Neural crest cell (in vitro differentiated cells): Measurements from ENCODE around the genes SIGLEC6 and ZNF468.

DNA sequence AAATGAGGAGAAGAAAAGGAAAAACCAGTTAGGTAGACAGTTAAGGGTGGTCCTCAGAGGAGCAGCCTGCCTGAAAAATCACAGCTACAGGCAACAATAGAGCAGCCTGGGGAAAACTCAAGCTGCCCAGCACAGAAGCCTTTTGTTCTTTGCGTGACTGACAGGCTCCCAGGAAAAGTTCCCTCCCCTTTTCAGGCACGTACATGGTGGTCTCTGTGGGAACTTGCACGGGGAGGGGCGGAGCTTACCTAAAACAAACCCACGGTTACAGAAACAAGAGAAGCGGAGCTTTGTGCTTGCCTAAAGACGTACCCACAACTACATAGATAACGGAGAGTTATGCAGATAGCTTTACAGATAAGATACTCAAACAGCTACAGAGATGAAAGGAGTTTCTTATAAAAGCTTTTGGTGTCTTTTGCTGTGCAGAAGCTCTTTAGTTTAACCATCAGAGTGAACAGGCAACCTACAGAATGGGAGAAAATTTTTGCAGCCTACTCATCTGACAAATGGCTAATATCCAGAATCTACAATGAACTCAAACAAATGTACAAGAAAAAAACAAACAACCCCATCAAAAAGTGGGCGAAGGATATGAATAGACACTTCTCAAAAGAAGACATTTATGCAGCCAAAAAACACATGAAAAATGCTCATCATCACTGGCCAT is 11.4 kb downstream of the ETFB start:
- PRO-cap = bidirectional peak, plus-strand start at position 251 of the sequence, minus-strand start at position 98 of the sequence

DNA sequence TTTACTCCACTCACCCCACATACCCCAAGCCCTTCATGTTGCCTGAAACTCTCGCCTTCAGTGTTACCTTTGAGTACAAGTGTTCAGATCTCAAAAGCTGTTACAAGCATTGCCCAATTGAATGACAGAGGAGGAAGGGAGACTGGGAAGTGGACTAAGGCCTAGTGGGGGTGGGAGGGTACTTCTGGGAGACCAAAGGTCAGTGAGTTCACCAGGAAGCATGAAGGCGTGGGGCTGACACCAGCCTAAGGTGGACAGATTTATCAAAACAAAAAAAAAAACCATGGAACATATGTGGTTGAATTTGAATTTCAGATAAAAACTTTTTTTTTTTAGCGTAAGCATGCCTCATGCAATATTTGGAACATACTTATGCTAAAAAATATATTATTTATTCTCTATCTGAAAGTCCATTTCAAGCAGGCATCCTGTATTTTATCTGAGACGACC is 6.2 kb upstream of the SIGLEC12 start:
- PRO-cap = no peak

- PRO-cap = no peak
Measured at GRCh38 chr19:51531365-51532140, at the start of gene SIGLEC6. TSS of gene SIGLEC6 (minus strand) at chr19:51531670.

- PRO-cap = no peak
Measured at GRCh38 chr19:51546421-51547711, 15.4 kb upstream of the SIGLEC6 start.

DNA sequence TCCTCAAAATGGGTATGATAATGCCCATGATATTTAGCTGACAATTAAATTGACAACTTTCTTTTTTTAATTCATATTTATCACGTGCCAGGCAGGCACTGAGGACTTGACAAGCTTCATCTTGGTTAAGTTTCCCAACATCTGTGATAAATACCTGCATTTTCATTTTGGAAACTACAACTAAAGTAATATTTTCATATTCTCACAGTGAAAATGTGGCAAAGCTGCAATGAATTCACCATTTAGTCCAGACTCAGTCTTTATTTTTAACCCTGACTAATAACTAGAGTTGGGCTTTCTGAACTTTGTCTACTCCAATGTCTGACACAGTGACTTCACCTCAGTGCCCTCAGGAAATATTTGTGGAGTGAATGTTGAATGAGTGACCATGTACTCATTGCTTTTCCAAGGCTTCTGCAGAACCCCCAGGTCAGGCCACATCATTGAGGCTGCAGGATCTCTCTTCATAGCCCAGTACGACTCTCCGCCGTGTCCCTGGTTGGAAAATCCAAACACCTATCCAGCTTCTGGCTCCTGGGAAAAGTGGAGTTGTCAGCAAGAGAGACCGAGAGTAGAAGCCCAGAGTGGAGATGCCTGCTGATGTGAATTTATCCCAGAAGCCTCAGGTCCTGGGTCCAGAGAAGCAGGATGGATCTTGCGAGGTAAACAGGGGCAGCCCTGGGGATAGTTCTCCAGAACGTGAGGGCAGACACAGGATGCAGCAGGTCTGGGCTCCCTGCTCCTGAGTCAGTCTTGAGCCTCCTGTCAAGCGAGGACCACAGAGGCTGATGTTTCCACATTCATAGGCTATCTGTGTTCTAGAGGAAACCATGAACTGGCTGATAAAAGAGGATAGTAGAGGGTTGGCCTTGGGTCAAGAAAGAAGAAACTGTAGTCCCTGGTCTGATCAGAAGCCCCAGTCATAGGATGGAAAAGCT is 1.9 kb downstream of the ZNF175 start:
- PRO-cap = no peak

DNA sequence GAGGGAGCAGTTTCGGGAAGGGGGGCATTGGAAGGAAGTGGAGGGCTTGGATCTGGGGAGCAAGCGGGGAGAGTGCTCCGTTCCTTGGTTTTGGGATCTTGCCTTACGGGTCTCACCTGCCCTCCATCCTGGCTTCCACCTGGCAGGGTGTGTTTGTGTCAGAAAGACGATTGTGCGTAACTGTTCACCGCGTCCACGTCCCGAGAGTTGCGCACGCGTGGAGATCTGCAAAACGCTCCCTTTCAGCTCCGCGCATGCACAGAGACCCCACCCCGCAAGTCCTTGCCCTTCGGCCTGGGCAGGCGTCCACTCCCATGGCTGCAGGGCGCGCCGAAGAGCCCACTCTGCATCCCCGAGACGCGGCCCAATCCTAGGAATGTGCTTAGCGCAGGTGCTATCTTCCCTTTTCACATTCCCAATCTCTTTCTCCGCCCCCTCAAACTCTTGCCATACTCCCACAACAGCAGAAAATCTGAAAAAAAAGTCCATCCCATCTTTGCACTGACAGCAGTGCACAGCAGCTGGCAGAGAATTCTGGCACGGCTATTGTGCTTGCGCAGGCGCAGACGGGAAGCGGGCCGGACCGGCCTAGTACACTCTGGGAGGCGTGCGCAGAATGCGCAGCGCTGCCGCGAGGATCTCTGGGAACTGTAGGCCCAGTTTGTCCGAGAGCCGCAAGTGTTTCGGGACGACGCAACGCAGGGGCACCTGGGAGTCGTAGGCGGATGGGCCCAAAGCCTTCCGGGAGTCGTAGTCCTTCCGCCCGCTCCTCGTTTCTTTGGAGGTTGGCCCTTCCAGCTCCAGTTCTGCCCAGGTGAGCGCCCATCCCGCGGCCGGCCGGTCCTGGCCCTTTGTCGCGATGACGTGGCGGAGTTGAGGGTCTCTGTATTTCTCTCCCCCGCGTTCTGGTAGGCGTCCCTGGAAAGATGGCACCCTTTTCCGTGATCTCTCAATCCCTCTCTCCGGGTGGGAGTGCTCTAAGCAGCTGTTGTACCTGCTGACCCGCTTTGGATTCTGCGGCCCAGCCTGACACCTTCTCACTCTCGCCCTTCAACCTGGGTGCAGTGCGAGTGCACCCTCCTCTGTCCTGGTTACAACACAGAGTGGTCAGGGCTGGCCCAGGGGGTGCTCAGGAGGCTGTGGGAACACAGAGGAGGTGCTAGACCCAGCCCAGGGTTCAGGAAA is 23.1 kb downstream of the ZNF175 start:
- PRO-cap = bidirectional peak, plus-strand start at position 803 of the sequence, minus-strand start at position 536 of the sequence

DNA sequence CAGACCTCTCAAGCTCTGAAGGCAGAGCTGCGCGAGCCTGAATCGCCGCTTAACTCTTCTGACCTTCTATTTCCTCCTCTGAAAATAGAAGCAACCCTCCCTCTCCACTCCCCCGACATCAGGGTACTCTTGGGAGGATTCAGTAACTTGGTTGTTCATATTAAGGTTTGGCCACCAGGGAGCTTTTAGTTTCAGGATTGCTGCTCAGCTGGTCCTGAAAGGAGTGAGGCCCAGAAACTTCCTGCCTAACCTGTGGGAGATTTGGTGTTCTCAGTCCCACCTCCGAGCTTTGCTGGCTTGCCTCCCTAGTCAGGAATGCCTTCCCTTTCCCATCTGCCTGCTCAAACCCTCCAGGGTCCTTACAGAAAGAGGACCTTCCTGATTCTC is 27.7 kb downstream of the SIGLEC5 start:
- PRO-cap = no peak

GRCh38 chr19:51645377-51646024 is 1.1 kb downstream of the SIGLEC14 start:
- PRO-cap = no peak

DNA sequence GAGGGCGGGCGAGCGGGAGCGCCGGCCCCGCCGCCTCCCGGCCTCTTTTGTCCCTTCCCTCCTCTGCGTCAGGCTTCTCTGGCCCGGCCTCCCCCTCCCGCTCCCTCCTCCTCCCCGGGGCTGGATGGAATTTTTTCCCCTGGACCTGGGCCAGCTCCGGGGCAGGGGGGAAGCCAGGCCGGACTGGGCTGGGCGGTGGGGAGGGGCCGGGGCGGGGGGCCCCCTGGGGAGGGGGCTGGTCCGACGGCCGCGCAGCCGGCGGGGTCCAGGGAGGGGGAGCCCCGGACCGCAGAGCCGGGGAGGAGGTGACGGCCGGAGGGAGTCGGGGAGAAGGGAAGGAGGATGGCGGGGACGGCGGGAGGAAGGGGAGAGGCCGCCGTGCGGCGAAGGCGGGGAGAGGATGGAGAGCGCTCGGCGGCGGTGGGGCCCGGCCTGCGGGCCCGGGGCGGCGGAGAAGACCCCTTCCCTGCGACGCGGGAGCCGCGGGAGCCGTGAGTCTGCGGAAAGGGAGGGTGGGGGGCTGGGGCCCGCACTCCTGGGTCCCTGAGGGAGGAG is 4.0 kb upstream of the SPACA6 start:
- PRO-cap = bidirectional peak, plus-strand start at position 43 of the sequence, minus-strand start at position 49 of the sequence

- PRO-cap = no peak
Measured at GRCh38 chr19:51690181-51690708, 2.9 kb upstream of the SPACA6 start.

DNA sequence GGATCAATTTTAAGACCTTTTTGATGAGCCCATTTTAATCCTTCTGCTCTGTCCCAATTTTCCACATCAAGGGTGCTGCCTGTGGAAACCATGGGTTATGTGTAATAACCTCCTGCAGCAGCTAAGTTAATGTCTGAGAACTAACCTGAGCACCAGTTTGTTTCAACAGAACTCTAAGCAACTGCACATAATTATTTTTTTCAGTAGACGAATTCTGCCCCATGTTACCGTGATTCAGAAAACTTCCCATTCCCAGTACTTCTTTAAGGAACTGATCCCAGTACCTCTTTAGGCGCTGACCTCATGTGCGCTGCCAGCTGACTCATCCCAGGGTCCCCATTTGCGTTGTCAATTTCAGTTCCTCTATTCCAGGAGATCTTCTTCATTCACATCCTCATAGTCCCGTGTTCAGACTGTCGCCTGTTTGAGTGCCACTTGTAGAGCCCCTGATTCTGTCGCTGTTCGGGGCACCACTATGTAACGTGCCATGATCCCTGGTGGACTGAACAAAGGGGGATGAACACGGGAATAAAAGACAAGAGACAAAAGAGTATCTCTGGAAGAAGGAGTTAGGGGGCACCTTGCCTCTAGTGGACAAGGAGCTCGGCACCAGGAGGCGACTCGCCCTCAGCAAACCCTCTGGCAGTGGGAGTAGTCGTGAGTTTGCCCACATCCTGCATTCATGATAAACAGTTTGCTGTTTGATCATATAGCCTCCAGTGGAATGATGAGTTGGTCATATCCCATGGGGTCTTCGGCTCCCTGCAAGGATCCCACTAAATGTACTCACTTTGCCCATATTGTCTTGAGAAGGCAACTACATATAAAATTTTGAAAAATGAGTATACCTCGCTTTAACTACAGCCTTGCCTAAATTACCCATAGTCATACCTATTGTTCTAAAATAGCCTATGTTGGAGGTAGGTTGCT is 16.5 kb downstream of the FPR3 start:
- PRO-cap = no peak

- PRO-cap = bidirectional peak, plus-strand start at chr19:51903988, minus-strand start at chr19:51903997
Measured at GRCh38 chr19:51903730-51904739, 782 bp downstream of the ZNF649 start.

- PRO-cap = no peak
Measured at GRCh38 chr19:51927622-51927861, 270 bp downstream of the ZNF613 start.

- PRO-cap = unidirectional peak, plus-strand start at chr19:52171207
Measured at GRCh38 chr19:52170286-52171318, 819 bp downstream of the ZNF836 start.

DNA sequence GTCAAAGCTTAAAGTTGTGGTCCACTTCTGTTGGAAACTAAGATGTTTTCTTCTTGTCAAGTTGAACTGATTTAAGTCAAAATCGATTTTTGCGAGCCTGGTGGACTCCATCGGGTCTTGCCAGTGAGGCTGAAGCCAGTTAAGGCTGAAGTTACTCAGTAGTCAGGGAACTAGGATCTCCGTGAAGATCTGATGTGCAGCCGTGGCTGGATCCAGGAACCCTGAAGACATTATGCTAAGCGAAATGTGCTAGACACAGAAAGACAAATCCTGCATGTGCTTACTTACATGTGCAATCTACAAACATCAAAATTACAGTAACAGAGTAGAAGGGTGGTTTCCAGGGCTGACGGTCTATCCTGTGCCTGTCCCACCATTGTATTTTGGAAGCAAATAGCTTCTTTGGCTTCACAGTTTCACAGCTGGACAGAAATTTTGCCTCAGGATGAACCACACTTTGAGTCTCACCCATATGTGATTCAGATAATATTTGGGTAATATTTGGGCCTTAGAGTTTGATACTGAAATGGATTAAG is 514 bp upstream of the ZNF836 start:
- PRO-cap = bidirectional peak, plus-strand start at position 306 of the sequence, minus-strand start at position 234 of the sequence

- PRO-cap = no peak
Measured at GRCh38 chr19:52195575-52196735, 6.1 kb downstream of the PPP2R1A start.

DNA sequence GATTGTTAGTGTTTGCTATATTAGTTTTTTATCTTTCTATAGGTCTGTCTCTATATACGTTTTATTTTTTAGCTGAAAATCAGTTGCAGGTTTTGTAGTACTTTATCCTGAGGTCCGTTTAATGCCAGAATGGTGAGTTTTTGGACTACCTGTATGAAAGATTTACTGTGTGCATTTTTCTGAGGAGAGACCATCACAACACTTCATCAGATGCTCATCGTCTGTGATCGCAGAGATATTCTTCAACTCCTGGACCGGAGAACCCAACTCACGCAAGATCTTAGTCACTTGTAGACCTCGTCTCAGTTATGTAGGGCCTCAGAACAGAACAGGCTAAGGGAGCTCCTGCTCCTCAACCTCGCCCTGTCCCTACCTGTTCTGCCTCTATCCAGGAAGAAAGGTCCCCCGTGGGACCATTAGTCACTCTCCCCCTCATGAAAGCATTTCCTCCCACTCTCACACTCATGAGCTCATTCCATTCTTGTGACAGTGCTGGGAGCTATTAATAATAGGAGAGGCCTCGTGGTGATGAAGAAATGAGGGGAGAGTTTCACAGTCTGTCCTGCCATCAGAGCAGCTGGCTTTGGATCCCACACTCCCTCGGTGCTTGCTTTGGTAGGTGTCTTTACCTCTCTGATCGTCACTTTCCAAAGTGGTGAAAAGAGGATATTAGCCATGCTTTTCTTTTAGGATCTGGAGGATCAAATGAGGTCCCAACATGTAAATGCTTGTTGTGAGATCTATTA is 10.1 kb downstream of the PPP2R1A start:
- PRO-cap = no peak

DNA sequence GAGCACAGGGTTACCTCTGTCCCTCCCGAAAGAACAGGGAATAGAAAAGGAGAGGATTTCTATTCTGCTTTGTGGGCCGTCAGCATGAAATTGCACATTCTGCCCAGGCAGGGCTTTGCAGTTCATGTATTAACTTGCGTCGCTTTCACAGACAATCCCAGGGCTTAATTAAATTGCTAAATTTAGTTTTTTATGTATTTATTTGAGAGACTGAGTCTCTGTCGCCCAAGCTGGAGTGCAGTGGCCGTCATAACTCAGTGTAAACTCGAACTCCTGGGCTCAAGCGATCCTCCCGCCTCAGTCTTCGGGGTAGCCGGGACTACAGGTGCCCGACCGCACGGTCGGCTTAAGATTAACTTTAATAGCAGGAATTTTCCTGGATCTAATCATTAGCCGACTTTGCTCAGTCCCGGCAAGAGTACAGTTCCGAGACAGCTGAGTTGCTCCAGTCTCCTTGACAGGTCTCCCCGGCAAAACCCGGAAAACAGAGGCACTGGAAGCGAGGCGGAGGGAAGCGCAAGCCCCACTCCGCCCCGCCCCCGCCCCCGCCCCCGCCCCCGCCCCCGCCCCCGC is 363 bp upstream of the ZNF480 start:
- PRO-cap = no peak

- PRO-cap = no peak
Measured at GRCh38 chr19:52571072-52571482, 990 bp downstream of the ZNF701 start.

DNA sequence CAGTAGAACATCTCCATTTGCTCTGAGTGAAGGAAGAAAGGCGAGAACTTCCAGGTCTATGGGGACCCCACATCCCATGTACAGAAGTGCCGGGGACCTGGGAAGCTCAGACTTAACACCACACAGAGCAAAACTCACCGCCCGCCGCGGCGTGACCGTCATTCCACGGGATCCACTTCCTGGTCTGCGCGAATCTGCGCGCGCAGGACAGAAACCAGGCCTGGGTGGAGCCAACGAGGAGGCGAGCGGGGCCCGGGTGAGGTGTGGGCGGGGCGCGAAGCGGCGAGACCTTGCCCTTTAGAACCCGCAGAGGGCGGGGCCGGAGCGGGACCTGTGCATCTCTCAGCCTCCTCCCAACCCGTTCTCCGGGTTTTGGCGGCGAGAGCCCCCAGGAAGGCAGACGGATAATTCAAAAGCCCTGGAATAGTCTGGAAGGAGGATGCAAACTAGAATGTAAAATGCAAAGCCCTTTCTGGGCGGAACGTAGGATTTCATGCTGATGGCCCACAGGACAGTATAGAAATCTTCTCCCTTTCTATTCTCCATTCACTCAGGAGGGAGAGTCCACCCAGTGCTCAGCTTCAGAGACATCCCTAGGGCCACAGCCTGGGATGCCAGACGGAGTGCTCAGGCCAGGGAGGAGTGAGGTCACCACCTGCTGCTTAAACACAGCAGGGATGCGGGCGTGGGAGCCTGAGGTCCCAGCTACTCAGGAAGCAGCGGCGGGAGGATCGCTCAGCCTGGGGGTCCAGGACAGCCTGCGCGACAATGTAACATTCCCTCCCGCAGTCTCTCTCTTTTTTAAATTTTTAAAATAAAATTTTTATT is at the start of gene ZNF468:
TSS of gene ZNF468 (minus strand) at position 186 of the 828 bp plus-strand sequence.
- PRO-cap = bidirectional peak, plus-strand start at position 370 of the sequence, minus-strand start at position 186 of the sequence; unidirectional peak, plus-strand start at position 617 of the sequence; unidirectional peak, plus-strand start at position 709 of the sequence